Subcutaneous preadipocyte (primary cell): ENCODE data around the genes DPPA2 and ZBED2.

DNA sequence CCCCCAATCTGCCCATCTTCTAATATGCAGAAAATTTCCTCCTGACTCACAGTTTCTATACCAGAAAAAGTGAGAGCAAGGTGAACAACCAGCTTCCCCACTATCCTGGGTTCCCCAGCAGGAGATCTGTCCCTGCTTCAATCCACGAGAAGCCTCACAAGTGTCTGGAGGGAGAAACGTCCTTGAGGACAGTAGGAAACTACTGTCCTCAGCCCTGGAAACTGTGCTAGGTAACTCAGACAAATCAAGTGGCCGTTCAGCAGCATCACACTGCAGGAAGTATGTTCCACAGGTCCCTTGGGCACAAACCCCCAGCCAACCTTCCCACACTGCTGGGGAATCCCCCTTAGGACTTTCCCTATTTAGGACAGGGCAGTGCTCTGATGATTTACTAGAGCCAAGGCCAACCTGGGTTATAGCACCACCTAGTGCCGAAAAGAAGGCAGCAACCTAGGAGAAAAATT, 36.1 kb downstream of the MORC1 start:
- CAGE, long polyA plus RNA: no peak

DNA sequence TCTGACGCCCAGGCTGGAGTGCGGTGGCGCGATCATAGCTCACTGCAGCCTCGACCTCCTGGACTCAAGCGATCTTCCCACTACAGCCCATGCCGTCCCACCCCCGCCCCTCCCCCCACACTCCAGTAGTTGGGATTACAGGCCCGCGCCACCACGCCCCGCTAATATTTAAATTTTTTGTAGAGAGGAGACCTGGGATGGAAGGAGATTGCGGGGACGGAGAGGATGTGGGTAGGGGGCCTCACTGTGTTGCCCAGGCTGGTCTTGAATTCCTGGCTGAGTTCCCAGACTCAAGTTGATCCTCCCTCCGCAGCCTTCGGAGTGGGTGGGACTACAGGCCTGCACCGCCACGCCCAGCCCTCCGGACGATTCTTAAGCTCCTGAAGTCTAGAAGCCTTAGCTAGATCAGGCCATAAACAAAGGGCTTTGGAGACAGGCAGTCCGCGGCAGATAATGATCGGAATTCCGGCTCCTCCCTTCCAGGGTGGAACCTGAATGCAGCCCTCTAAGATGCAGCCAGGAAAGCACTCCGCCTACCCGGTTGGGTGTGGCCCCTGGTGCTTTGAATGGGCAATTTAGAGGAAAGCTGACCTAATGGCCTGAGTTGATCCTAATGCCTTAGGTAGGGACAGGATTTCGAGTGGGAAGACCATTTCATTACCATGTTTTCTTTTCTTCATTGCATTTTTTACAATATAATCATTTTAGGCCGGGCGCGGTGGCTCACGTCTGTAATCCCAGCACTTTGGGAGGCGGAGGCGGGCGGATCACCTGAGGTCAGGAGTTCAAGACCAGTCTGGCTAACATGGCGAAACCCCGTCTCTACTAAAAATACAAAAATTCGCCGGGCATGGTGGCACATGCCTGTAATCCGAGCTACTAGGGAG, at the start of gene DPPA2:
TSS of gene DPPA2 (minus strand) at position 426 of the 887 bp plus-strand sequence.
- CAGE, long polyA plus RNA: no peak

DNA sequence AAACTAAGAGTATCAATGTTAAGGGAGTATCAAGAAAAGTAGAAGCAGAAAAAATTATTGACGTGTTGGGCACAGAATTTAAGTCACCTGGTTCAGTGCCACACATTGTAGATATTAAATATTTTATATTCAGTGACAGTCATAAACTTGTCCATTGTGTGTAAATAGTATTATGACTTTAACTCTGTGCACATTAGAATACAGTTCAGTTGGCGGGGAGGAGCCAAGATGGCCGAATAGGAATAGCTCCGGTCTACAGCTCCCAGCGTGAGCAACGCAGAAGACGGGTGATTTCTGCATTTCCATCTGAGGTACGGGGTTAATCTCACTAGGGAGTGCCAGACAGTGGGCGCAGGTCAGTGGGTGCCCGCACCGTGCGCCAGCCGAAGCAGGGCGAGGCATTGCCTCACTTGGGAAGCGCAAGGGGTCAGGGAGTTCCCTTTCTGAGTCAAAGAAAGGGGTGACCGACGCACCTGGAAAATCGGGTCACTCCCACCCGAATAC, 631.7 kb upstream of the NECTIN3 start:
- CAGE, long polyA plus RNA: no peak

- CAGE, long polyA plus RNA: no peak
These were observed 444.7 kb upstream of the NECTIN3 start for GRCh38 chr3:110626907-110627312.

DNA sequence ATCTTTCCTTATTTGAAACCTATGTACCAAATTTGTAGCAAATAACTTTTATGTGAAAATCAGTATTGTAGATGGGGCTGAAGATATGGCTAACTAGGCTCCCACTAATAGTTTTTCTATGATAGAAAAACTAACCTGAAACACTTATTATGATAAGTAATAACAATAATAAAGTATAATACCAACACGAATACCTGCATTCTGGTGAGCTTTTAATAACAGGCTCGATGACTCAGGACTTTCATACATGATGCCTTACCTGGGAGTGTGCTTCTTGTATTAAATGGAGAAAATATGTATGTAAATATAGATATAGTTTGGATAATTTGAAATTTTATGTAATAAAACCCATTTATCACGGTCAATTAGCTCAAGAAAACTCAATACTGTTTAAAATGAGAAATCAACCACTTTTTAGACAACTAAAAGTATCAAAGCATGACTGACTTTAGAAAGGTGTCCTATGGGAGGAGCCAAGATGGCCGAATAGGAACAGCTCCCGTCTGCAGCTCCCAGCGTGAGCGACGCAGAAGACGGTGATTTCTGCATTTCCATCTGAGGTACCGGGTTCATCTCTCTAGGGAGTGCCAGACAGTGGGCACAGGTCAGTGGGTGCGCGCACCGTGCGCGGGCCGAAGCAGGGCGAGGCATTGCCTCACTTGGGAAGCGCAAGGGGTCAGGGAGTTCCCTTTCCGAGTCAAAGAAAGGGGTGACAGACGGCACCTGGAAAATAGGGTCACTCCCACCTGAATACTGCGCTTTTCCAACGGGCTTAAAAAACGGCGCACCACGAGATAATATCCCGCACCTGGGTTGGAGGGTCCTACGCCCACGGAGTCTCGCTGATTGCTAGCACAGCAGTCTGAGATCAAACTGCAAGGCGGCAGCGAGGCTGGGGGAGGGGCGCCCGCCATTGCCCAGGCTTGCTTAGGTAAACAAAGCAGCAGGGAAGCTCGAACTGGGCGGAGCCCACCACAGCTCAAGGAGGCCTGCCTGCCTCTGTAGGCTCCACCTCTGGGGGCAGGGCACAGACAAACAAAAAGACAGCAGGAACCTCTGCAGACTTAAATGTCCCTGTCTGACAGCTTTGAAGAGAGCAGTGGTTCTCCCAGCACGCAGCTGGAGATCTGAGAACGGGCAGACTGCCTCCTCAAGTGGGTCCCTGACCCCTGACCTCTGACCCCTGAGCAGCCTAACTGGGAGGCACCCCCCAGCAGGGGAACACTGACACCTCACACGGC, 182.8 kb upstream of the NECTIN3 start:
- CAGE, long polyA plus RNA: no peak

DNA sequence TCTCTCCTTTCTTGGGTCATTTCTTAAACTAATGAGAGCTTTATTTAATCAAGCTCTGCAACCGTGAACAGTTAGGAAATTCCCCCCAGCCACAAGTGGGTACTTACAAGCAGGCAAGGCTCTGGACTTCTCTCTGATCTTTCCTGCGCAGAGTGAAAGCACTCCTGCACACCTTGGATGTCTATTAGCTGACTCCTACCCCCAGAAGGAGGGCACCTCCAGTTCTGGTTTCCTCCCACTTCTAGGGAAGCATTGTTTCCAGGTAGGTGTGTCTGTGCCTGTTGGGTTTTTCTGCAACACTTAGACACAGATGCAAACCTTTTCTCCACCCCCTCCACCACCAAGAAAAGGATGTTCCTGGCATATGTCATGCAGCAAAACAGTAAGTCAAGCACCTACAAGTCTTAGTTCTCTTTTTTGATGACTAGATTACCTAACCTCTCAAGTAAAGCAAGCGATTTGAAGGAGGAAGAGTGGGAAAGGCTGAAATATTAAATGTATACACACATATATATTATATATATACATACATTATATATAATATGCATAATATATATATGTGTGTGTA, at the start of gene ZBED2:
TSS of gene ZBED2 (minus strand) at position 154 of the 568 bp plus-strand sequence.
- CAGE, long polyA plus RNA: no peak

GRCh38 chr3:111733122-111733655, 58.7 kb downstream of the PLCXD2 start:
- CAGE, long polyA plus RNA: no peak

- CAGE, long polyA plus RNA: no peak
These were observed 51.2 kb upstream of the PHLDB2 start for GRCh38 chr3:111807770-111808345.

GRCh38 chr3:111911397-111911967, 52.4 kb downstream of the PHLDB2 start:
- CAGE, long polyA plus RNA: no peak

DNA sequence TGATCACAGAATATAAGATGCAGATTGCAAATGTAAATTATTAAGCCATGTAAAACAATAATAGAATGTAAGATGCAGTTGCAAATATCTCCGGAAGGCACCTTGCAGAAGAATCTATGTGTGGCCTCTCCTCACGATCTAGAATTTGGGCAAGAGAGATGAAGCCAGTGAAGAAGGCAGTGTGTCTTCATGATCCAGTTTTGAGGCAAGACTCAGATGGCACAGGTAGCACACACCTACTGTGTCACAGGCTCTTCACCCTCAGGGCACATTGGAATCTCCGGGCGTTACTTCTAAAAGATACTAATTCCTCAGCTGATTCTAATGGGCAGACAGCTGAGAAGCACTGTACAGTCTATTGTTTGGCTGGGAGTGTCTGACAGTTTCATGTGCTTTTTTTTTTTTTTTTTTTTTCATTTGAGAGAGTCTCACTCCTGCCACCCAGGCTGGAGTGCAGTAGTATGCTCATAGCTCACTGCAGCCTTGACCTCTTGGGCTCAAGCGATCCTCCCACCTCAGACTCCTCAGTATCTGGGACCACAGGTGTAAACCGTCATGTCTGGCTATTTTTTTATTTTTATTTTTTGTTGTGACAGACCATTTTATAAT, 3.8 kb downstream of the C3orf52 start:
- CAGE, long polyA plus RNA: no peak

- CAGE, long polyA plus RNA: no peak
These were observed 16.2 kb downstream of the GCSAM start for GRCh38 chr3:112116791-112117361.

DNA sequence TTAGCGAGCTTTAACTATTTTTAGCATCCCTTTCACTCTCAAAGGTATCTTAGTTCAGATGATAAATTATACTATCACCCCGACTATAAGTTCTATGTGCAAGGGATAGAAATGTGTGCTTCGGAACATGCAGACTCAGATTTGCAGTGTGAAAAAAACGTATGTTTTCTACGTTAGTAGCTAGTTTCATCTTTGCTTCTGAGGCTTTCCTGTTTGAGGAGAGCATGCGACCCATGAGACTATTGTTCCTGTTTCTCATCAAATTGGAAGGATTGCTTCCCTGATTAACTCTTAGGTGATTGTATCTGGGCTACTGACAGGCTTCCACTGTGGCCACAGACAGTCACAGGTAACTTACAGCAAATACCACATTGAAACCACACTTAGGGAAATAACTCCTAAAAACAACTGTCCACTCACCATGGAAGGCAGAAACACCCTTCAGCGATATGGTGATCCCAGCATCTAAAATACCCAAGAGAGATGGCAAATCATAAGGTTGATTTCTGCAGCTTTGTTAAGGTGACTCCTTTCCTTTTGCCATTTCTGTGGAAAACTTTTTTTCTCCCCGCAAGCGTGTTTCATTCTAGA, 5.4 kb downstream of the GCSAM start:
- CAGE, long polyA plus RNA: no peak

GRCh38 chr3:112148898-112149329, 15.9 kb upstream of the GCSAM start:
- CAGE, long polyA plus RNA: no peak

GRCh38 chr3:112302121-112302961, 8.3 kb upstream of the SLC9C1 start:
- CAGE, long polyA plus RNA: no peak

GRCh38 chr3:112321833-112322360, 11.1 kb upstream of the CD200 start:
- CAGE, long polyA plus RNA: no peak

- CAGE, long polyA plus RNA: no peak
These were observed 322 bp upstream of the CD200 start for GRCh38 chr3:112332725-112332943.

DNA sequence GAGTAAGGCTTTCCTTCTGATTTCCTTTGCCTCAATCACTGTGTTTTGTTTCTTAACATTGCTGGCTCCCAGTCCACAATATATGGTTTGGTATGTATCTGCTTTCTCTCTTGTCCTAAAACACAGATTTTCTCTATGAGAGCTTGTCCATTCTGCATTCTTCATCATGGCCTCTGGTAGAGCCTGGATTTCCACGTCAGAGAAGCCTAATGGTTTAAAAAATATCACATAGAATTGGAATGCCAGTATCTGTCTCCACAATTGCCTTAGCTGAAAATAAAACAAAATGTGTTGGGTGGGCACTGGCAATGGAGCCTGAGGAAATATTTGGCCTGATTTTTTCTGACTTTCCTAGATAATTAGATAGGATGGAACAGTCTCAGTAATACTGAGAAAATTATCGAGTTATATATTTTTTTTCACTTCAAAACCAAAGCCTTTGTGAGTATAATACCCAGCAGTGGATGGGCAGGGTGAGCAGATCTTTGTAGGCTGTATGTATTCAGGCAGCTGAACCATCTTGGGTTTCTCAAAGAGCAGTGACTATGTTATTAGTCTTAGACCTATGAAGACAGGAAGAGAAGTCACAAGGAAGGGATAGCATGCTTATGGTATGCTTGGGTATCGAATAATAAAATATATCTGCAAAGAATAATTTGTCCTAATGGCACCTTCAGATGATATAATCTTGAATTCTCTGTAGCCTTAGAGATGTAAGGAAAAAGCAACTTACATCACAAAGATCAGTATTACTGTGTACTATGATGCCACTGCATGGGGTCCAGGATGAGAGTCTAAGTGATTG, 2.0 kb downstream of the CD200 start:
- CAGE, long polyA plus RNA: no peak

- CAGE, long polyA plus RNA: no peak
These were observed 74.8 kb downstream of the BTLA start for GRCh38 chr3:112424409-112424898.

DNA sequence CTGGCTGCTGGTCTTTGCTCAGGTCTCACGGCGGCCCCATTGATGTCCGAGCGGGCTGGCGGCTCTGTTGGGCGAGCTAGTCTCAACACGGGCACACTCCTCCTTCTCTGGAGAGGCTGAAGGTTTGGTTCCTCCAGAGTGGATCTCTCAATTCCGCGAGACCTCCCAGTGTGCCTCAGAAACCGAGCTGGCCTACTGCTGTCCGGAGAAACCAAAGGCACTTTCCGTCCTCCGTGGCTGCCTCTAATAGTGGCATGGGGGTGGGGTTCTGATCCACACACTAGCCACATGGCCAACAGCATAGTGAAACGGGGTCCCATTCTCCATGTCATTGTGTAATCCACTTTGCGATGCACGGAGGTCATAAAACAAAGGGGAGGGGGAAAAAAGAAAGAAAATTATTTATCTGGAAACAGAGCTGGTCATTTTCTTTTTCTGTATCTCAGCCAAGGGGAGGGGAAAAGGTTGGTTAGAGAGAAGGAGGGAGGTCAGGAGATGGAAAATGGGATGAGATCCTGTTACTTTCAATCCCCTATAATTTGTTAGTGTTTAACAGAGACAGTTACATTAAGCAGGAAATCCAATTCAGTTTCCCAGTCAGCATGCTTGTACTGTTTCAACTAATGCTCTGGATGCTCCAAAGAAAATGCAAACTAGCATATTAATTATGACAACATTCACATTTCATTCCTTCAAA, 1.2 kb downstream of the CCDC80 start:
- CAGE, long polyA plus RNA: no peak

- CAGE, long polyA plus RNA: no peak
These were observed 508 bp upstream of the CCDC80 start for GRCh38 chr3:112641406-112641895.